Myometrial cell (primary cell): ENCODE results near the genes FXYD3, FXYD5, CD22, FFAR1, KRTDAP and DMKN.

DNA sequence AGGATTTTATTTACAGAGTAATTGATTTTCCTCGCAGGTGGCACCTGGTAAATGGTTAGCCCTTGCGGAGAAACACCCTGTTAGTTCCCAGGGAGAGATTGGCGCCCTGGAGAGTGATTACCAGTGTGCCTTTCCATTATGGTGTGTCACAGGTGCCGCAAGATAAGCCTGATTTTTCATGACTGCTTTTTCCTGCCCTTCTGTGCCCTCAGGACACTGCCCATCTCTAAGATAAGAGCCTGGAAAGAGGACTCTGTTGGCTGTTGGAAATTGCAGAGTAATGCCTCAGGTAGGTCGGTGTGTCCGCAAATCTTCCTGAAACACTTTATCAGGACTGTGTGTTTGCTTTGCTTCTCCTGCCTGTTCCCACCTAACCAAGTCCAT, 707 bp downstream of the ZNF181 start:
- RAMPAGE, long total RNA: no peak

GRCh38 chr19:35004069-35004229, 3.8 kb downstream of the GRAMD1A start:
- RAMPAGE, long total RNA: no peak

DNA sequence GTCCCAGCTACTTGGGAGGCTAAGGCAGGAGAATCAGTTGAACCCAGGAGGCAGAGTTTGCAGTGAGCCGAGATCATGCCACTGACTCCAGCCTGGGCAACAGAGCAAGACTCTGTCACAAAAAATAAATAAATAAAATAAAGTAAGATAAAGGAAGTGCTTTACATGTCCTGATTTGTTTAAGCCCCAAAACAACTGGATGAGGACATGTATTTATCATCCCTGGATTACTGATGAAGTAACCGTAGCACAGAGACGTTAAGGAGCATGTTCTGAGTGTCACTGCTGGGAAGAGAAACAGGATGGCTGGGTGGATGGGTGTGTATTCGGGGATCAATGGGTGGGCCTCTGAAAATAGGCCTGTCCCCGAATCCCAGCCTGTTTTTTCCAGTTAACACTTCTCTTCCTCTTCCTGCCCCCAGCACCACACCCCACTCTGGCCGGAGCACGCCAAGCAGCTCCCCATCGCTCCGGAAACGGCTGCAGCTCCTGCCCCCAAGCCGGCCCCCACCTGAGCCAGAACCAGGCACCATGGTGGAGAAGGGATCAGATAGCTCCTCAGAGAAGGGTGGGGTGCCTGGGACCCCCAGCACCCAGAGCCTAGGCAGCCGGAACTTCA, 8.7 kb downstream of the GRAMD1A start:
- RAMPAGE, long total RNA: no peak

- RAMPAGE, long total RNA: no peak
Measured at GRCh38 chr19:35026670-35026987, 3.6 kb upstream of the SCN1B start.

GRCh38 chr19:35029387-35030244, 654 bp upstream of the SCN1B start:
- RAMPAGE, long total RNA: no peak

GRCh38 chr19:35055589-35056477, 14.3 kb downstream of the HPN start:
- RAMPAGE, long total RNA: no peak

DNA sequence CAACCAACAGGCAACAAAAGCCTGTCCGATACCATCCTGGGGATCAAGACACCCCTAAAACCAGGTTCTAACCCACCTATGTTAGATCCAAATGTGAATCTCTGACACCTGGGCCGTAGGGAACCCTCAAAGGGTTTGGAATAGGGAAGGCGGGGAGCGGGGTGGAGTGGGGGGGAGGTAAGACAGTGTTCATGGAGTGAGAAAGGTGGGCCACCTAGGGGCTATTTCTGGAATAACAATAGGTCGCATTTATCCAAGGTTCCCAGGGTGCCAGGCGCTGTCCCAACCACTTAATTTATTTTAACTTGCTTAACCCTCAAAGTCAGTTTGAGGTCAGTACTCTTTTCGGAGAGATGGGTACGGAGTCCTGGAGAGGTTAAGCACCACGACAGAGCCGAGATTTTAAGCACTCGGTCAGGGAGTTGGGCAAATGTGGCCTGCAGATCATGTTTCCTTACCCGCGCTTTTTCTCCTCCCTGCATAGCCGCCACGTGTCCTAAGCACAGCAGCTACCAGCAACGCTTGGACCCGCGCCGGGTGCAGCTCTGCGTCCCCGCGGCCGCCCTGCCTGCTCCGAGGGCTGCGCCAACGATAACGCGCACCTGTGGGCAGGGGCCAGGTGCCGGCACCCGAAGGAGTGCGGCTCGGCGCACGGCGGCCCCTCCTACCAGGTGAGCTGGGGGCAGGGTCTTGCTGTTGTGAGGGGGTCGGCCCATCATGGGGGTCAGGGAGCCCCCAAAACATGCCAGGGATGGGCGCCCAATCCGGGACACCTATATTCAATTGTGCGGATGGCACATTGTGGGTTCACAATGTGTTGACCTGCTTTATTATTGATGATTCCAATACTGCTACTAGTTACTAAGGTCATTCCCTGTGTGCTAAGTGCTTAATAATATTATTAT, 24.9 kb upstream of the FXYD3 start:
- RAMPAGE, long total RNA: no peak

DNA sequence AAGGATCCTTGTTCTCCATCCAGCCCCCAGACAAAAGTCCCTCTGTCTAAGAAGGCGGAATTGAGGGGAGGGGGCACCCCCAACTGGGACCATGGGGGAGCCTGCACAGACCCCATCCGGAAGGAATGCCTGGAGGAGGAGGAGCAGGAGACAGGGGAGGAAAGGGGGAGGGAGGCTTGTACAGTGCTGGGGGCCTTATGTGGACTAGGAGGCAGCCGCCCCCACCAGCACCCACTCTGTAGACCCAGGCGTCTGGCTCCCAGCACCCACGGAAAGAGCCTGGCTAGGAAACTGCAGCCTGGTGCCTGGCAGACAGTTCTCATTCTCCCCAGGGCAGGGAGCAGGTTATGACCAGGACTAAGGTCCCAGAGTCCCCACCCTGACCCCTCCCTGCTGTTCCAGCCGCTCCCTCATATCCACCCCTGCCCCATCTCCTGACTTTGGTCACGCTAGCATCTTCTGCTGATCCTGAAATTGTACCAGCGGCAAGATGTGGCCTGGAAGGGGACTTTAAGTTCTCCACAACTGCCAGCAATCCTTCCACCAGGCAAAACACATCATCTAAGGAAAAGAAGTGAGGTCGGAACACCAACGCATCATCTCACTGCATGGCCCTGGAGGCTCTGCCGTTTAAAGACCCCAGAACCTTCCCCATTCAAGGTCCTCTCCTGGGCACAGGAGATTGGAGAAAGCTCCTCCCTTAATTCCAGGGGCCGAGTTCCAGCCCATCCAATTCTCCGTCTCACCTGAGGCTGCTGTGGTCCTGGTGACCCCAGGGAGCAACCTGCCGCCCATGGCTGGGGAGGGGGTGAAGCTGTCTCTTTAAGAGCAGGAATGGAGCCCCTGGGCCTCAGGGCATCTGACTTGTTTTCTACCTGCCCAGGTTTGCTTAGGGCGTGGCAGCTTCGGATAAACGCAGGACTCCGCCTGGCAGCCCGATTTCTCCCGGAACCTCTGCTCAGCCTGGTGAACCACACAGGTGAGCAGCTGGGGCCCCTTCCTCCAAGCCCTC, at the start of gene FXYD3:
TSS of gene FXYD3 (plus strand) at position 443 of the 1,012 bp plus-strand sequence.
- RAMPAGE, long total RNA: no peak

DNA sequence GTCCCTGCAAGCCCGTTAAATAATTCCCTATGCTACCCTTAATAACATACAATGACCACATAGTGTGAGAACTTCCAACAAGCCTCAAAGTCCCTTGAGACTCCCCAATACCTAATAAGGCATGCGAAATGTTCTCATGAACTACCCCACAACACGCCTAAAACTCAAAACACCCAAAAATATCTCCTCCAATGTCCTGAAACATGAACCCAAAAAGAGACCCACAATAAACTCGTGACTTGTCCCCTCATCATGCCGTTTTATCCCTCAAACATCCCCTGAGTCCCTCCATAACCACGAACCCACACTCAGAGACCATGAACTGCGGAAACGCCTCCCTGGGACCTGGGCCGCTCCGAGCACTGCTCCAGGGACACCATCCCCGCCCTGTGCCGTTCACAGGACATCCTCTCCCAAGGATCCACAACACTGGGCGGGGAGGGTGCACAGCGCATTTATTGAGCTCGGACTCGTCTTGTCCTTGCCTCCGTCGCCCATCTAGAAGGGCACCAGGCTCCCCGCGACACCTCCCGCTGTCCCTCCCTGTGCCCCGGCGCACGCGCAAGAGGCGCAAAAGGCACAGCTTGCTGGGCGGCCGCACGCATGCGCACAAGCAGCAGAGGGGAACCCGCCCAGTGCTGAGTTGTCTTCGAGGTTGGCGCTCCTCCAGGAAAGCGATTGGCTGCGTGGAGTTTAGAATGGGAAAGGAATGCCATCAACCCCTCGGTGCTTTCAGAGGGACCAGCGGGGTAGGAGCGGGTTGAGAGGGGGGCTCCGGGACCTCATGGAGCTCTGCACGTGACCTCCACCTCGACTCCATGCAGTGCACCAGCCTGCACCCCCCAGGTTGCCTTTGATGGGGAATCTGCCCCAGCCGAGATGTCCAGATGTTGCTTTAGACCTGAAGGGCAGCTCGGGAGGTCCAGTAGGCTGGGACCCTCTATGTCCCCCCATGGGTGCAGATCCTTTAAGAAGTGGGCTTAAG, 8.7 kb downstream of the FXYD3 start:
- RAMPAGE, long total RNA: no peak

- RAMPAGE, long total RNA: no peak
Measured at GRCh38 chr19:35129297-35130338, 5.2 kb downstream of the LGI4 start.

GRCh38 chr19:35154507-35155032, at the start of gene FXYD5:
Gene FXYD5, plus strand, starts transcription at chr19:35154735.
- RAMPAGE, long total RNA: start-site peak on the plus strand at chr19:35154725-35154787, 7,224 and 7,635 reads in 2 replicates

GRCh38 chr19:35249424-35249885, 653 bp downstream of the LSR start:
- RAMPAGE, long total RNA: no peak

DNA sequence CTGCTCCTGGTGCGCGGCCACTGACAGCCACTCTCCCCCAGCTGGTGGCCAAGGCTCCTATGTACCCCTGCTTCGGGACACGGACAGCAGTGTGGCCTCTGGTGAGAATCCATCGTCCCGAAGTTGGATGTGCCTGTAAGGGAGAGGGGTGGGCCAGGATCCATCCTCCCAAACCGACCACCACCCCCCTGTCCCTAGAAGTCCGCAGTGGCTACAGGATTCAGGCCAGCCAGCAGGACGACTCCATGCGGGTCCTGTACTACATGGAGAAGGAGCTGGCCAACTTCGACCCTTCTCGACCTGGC, 2.2 kb upstream of the USF2 start:
- RAMPAGE, long total RNA: no peak

DNA sequence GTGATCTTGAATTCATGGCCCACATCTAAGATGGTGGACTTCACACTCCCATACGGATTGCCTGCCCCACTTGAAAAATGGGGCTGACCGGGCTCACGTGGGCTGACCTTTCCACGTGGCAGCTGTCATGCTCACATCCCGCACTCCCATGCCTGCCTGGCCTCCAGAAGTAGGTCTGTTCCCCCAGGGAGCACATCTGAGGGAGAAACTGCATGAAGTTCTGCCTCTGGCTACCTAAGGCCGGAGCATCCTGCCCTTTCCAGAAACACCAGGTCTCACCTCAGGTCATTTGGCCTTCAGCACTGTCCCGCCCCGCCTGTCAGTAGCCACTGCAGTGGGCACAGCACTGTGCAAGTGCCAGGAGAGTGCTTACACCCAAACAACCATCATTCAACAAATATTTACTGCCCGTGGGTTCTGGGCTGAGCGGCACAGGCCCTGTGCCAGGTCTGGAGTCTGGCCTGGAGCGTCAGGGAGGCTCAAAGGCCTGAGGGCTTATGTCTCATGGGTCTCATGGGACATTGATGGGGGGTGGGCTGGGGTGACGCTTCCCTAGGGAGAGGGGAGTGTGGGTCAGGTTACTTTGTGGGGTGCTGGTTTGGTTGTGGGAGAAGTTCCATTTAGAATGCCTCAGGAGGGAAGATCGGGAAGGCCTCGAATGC, 2.7 kb downstream of the USF2 start:
- RAMPAGE, long total RNA: no peak

DNA sequence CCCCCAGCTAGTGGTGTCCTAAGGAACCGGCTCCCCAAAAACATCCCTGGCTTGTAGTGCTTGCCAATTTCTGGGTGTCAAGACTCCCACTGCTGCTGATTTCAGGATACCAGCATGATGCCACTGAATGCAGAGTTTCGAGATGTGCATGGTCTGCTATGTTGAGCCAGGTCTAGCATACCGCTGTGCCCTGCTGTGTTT, 1.4 kb upstream of the HAMP start:
- RAMPAGE, long total RNA: no peak

DNA sequence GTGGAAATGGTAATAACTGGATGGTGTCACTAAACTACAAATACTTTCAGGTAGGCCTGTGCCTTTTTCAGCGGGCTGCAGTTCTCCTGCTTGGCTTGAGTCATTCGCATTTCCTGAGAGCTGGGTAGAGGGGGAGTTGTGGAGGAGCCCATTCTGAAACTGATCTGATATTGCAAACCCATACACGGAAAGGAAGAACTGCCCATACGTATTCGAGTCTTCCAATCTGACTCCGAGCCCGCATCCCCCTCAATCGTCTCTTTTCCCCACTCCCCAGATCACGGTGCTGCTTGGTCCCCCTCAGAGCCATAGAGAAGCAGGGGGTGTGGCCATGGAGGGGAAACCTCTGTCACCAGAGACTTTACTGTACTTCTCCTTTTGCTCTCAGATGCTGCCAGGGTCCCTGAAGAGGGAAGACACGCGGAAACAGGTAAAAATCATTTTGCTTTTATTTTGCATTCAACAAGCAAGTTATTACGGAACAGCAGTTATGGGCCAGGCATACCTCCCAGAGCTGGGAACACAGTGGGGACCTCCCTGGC, at the start of gene CD22:
TSS of gene CD22 (plus strand) at position 387 of the 542 bp plus-strand sequence.
- RAMPAGE, long total RNA: no peak

DNA sequence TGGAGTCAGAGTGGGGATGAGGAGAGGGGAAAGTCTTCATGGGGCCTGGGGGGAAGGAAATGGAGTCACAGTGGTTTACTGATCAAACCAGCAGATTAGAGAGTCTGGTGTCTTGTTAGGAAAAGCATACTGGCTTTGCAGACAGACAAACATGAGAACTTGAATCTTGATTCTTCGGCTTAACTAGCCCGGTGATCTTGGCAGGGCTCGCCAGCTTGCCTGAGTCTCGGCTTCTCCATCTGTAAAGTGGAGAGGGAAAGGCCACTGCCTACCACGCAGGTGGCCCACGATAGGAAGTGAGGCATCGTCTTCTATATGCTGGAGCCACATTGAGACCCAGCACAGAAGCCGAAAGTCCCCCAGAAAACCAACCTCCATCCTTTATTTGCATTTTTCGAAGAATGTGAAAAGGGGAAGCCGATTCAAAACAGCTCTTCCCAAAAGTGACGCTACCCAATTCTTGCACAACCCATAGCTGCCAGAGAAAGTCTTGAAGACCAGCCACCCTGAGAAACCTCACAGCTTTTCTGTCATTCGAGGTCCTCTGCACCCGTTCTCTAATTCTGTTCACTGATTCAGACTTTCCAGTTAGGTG, at the start of gene FFAR1:
TSS of gene FFAR1 (plus strand) at position 519 of the 595 bp plus-strand sequence.
- RAMPAGE, long total RNA: no peak

DNA sequence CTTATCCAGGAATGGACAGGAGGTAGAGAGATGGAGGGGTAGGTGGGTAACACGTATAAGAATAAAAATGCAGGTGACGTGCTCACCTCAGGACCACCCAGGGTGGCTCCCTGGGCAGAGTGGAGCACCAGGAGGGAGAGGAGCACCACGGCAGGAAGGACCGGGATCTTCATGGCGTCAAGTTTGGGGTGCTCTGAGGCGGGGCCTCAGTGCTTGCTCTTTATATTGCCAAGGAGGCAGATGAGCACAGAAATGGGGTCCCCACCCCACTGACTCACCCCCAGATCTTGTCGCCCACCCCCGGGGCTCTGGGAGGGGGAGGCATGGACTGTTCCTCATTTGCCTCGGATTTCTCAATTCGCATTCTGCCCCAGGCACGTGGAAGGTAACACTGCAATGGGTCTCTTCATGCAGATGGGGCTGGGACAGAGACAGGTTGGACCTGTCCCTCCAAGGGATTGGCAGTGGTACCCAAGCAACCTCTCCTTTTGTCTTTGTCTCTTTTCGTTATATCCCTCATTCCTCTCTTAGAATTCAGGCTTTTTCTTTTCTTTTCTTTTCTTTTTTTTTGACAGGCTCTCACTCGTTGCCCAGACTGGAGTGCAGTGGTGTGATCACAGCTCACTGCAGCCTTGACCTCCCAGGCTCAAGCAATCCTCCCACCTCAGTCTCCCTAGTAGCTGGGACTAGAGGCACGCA, at the start of gene KRTDAP:
TSS of gene KRTDAP (minus strand) at position 195 of the 699 bp plus-strand sequence.
- RAMPAGE, long total RNA: no peak

DNA sequence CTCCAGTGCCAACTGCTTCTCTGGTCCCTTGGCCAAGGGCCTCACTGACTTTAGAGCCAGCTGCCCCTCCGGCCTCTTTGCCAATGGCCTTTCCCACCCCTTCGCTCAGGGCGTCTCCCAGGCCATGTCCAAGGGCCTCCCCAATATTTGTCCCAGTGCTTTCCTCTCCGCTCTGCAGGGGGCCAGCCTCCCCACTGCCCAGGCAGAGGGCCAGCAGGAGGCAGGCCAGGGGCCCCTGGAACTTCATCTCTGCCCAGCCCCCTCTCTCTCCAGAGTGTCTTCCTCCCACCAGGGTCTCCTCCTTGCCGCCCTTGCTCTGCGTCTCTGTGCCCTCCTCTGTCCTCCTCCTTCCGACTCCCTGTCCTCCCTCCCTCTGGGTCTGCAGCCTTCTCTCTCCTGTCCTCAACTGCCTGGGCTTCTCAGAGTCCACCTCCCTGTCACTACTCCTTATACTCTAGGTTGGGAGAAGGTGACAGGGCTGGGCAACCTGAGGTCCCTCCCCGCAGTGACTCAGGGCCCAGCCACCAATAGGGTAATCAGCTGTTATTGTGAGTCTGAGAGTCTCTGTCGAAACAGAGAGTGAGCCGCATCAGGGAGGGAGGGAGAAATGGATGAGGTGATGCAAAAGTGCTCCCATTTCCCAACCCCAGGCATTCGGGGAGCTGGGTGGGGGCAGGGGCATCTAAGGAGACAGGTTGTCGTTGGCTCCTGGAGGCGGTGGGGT, at the start of gene DMKN:
TSS of gene DMKN (minus strand) at position 421 of the 724 bp plus-strand sequence.
- RAMPAGE, long total RNA: no peak

GRCh38 chr19:35536760-35537203, 3.5 kb downstream of the GAPDHS start:
- RAMPAGE, long total RNA: no peak